Right ventricle myocardium (tissue), 1 donor: ENCODE data around the gene SPG7.

- PRO-cap, 2 experiments, result no peak in any of the 2 experiments
Observed at GRCh38 chr16:89450367-89451109, 39.8 kb downstream of the ANKRD11 start.

DNA sequence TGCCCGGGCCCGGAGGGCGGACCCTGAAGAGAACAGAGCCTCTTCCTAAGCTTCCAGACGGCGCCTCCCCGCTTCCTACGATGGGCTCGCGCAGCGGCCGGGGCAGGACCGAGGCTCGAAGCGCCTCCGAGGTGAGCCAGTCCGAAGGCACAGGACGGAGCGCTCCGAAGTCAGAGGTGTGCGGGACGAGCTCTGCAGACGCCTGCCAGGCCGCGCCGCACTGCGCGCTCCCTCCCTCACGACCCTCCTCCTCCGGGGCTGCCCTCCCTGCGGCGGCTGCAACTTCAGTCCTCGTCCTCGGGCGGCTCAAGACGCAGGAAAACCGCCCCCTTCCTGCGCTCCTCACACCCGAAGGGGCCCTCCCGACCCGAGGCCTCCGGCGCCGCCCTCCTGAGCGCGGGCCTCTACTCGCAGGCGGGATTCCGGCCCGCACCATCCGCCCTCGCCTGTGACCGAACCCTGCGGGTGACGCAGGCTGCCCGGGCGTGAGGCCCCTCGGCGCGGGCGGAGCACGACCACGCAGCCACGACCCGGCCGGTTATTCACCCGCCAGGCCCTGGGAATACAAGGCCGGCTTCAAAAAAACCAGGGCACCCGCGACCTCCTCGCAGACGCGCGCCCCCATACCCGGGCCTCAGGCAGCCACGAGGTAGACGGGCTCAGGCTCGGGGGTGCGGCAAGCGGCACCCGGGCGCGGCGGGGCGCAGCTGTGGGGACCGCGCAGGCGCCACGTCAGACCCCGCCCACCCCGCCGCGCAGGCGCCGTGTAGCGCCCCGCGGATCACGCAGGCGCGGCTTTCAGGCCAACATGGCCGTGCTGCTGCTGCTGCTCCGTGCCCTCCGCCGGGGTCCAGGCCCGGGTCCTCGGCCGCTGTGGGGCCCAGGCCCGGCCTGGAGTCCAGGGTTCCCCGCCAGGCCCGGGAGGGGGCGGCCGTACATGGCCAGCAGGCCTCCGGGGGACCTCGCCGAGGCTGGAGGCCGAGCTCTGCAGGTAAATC is at the start of gene SPG7:
TSS of gene SPG7 (plus strand) at position 794 of the 998 bp plus-strand sequence.
- PRO-cap, 2 experiments, result peak in 2 of 2 experiments; most common plus-strand start position 56 of the sequence (in 2); most common minus-strand start position 313 of the sequence (in 2)

DNA sequence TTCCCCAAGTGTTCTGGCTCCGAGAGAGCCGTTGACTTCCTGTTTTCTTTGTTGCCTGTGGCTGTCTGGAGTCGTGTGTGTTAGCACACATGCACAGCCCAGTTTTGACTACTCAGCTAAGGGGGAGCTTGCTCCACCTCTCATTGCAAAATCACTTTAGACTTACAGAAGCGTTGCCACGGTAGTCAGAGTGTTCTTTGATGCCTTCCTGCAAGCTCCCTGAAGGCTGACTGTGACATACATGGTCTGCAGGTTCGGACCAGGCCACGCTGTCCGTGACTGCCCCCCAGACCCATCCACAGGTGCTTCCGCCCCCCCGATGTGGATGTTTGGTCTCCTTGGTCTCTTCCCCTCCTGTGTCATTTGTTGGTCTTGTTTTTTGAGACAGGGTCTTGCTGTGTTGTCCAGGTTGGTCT is 25.9 kb upstream of the RPL13 start:
- PRO-cap, 2 experiments, result no peak in any of the 2 experiments

- PRO-cap, 2 experiments, result no peak in any of the 2 experiments
Observed at GRCh38 chr16:89586914-89587215, 11.3 kb downstream of the CPNE7 start.

- PRO-cap, 2 experiments, result no peak in any of the 2 experiments
Observed at GRCh38 chr16:89699835-89700805, 1.4 kb downstream of the SPATA2L start.

DNA sequence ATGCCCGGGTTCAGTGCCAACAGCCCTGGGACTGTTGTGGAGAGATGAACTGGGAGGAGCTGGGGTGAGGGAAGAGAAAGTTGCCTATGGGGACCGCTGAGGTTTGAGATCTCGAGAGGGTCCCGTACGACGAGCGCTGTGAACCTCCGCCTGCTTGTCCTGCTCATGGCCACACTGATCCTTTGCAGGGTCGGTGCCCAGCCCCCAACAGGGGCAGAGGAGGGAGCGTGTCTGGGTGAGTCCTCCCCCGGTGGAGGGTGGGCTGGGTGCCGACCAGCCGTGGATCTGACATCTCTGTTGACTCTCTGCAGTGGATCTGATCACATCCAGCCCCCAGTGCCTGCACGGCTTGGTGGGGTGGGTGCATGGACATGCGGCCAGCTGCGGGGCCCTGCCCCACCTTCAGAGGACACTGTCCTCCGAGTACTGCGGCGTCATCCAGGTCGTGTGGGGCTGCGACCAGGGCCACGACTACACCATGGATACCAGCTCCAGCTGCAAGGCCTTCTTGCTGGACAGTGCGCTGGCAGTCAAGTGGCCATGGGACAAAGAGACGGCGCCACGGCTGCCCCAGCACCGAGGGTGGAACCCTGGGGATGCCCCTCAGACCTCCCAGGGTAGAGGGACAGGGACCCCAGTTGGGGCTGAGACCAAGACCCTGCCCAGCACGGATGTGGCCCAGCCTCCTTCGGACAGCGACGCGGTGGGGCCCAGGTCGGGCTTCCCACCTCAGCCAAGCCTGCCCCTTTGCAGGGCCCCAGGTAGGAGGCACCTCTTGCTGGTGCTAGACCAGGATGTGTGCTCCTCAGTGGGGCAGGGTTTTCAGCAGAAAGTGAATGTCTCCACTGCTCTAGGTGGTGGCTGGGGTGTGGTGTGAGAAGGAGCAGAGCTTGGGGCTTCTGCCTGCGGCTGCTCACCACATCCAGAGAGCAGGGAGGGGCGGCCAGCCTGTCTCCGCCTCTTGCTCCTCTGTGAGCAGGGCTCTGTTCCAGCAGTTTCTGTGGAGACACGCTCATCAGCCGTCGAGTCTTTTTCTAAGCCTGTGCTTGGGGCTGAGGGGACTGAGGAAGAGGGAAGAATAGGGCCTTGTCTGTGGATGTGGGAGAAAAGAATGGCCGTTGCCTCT is 2.0 kb downstream of the ZNF276 start:
- PRO-cap, 2 experiments, result no peak in any of the 2 experiments

GRCh38 chr16:89847051-89847505 is 18.8 kb downstream of the SPIRE2 start:
- PRO-cap, 2 experiments, result no peak in any of the 2 experiments

- PRO-cap, 2 experiments, result peak in 1 of 2 experiments; most common plus-strand start chr16:89874213 (in 1)
Observed at GRCh38 chr16:89874134-89874977, 964 bp downstream of the TCF25 start.

- PRO-cap, 2 experiments, result no peak in any of the 2 experiments
Observed at GRCh38 chr16:89892134-89892533, 18.7 kb downstream of the TCF25 start.

DNA sequence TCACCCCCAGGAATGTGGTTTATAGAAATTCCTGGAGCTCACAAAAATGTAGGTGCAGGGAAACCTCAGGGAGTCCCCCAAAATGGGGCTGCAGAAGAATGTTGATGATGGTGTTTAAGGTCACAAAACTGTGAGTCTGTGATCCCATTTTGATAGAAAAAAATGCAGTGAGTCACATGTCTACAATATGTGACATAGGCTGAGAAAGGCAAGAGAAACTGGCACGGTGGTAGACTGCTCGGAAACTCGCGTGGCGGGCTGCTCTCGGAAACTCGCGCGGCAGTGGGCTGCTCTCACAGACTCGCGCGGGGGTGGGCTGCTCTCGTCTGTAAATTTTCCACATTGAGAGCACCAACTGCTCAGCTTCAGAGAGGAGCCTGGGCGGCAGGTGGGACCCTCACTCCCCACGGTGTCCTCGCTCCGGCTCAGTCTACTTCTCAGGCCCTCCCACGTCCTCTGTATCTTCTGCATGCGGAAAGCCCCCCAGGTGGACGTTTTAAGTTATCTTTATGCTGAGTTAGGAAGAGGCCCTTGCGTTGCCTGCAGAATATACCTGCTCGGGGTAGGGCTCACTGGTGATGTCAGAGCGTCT is 18.6 kb upstream of the MC1R start:
- PRO-cap, 2 experiments, result no peak in any of the 2 experiments

DNA sequence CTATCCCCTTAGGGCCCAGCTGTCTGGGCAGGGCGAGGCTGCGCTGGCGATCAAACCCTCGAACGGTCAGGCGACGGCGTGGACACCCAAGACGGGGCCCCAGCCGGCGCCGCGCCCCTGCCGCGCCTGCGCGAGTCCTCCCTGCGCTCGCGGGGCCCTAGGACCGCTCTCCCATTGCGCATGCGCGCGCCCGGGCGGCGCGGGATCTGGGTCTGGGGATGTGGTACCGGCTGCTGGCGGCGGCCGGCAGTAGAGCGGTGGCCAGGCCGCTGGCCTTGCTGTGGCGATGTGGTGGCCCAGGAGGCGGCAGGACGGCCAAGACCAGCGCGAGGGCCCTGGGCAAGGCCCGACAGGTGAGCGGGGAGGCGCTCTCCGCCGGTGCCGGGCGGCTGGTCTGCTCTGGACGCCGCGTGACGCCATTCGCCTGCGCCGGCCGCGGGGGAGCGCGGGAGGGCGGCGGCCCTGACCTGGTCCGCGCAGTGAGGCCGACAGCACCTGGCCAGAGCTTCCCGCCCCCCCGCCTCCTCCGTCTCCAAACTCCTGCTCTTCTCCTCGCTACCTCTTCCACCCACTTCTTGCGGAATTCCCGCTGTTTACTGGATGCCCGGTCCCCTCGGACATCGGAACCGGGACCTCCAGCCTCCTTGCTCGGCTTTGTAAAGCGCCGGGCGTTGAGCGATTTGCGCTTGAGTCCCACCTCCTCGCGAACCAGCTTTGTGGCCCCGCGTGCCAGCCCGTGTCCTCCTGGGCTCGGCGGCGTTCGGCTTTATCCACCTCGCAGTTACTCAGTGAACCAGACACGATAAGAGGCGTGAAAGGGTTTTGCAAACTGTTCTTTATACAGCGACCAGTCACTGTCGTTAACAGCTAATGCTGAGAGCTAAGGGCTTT is 24.1 kb downstream of the DEF8 start:
- PRO-cap, 2 experiments, result peak in 2 of 2 experiments; most common plus-strand start position 200 of the sequence (in 2); most common minus-strand start position 84 of the sequence (in 2)

- PRO-cap, 2 experiments, result no peak in any of the 2 experiments
Observed at GRCh38 chr16:90015956-90016475, 3.2 kb downstream of the DBNDD1 start.

DNA sequence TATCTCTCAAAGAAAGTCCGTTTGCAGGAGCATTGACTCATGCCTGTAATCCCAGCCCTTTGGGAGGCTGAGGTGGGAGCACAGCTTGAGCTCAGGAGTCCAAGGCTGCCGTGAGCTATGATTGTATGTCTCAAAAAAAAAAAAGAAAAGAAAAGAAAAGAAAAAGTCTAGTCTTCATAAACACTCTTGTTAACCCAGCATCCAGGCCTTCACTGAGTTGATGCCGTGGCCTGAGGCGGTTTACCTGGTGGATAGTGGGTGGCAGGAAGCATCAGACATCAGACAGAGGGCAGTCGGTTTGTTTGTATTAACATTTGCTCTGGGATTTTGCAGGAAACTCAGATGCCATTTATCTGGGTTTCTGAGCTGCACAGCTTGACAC is 909 bp upstream of the DBNDD1 start:
- PRO-cap, 2 experiments, result no peak in any of the 2 experiments

DNA sequence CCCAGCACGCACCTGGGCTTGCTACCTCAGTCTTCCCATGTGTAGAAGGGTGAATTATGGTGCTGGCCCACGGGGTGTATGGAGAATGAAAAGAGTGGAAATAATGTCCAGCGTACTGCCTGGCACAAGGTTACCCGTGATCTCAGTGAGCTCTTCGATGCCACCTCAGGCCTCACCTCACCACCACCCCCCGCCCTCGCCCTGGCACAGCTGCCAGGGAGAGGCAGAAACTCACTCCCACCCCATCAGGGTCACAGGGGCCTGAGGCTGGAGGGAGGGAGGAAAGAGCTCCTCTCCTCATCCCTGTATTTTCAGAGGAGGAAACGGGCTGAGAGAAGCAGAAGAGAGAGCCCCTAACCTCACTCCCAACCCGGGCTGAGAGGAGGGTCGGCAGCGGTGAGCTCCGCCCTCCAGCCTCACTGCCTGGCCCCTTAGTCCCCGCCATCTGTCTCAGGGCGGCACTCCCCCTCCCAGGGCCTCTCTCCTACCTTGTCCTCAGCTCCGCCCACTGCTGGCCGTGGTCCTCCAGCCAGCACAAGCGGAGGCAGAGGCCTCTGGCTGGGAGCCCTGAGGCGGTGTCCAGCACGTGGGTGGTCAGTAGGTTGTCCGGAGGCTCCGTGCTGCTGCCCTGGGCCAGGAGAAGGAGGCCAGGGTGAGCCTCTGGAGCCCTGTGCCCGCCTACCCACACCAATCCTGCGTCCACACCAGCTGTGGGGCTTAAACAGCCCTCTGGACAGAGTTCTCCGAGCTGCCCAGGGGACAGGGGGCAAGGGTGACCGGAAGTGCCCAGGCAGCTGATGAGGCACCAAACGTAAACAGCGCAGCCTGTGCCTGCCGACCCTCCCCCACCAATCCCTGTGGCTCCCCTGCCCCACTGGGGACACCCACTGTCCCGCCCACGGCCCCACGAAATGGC is 24.2 kb downstream of the GAS8 start:
- PRO-cap, 2 experiments, result no peak in any of the 2 experiments